Iris pigment epithelial cell (primary cell): Measurements from ENCODE around the genes DNAAF1 and ZDHHC7.

GRCh38 chr16:83912422-83912654, 13.4 kb downstream of the MLYCD start:
- RRBS, result no CpG with 5 or more reads among the region's 4 CpGs

- RRBS, result no CpG with 5 or more reads among the region's 19 CpGs
Observed at GRCh38 chr16:83939094-83939819, 13.8 kb upstream of the OSGIN1 start.

DNA sequence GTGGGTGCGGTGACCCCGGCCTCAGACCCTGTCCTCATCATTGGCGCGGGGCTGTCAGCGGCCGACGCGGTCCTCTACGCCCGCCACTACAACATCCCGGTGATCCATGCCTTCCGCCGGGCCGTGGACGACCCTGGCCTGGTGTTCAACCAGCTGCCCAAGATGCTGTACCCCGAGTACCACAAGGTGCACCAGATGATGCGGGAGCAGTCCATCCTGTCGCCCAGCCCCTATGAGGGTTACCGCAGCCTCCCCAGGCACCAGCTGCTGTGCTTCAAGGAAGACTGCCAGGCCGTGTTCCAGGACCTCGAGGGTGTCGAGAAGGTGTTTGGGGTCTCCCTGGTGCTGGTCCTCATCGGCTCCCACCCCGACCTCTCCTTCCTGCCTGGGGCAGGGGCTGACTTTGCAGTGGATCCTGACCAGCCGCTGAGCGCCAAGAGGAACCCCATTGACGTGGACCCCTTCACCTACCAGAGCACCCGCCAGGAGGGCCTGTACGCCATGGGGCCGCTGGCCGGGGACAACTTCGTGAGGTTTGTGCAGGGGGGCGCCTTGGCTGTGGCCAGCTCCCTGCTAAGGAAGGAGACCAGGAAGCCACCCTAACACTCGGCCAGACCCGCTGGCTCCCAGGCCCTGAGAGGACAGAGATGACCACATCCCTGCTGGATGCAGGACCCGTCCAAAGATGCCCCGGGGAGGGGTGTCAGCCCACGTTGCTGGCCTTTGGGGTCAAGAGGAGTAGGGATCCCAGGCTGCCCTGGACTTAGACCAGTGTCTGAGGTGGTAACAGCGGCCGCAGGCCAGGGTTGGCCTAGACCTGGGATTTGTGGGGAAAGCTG, 2.4 kb upstream of the NECAB2 start:
- RRBS, result 100% methylated on average over 1 of the region's 40 CpGs

- RRBS, result no CpG with 5 or more reads among the region's 7 CpGs
Observed at GRCh38 chr16:84011015-84011255, 31.7 kb downstream of the SLC38A8 start.

DNA sequence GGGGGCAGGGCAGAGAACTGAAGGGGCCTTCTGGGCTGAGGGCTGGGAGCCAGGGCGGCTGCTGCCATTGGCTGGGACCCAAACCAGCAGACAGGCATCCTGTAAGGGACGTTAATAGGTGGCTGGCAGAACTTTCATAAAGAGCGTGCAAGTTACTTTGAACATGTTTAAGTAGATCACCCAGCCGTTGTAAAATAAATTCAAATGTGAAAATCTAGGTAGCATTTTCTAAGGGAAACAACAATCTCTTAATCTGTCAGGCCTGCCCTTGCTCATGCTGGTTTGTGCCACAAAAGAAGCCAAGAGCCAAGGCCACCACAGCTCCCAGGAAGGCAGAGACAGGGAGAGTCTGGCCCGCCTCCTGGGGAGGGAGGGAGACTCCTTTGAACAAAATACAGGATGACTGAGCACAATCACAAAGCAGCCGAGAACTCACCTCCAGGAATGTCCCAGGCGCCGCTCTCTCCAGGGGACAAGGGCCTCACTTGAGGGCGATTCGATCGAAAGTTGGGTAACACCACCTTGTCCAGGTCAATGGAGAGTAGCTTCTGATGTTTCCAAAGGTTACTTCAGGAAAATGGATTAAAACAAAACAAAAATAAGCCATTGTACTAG, 13.1 kb upstream of the SLC38A8 start:
- RRBS, result no CpG with 5 or more reads among the region's 11 CpGs

DNA sequence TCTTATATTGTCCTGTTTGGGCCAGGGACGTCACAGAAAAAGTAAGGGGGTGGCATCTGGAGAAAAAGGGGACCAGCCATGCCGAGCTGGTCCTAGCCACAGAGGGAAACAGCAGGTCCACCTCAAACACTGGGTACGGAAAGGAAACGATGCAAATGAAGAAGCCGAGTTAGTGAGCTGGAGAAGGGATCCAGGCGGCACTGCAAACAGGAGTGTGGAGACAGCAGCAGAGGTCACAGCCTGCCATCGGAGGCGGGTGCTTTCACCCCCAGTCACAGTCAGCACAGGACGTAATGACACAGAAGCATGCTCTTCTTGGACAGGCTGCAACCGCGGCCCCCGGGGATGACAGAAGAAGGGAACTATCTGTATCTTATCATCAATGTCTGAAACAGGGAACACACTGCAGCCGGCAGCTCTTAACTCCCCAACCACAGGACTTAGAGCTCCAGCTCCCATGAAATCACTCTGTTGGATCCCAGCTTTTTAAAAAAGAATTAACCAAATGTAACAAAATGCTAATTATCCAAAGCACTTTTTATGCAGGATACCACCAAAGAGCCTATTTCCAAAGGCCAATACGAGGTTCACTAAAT, 16.1 kb upstream of the SLC38A8 start:
- RRBS, result 80% methylated on average over 1 of the region's 14 CpGs

DNA sequence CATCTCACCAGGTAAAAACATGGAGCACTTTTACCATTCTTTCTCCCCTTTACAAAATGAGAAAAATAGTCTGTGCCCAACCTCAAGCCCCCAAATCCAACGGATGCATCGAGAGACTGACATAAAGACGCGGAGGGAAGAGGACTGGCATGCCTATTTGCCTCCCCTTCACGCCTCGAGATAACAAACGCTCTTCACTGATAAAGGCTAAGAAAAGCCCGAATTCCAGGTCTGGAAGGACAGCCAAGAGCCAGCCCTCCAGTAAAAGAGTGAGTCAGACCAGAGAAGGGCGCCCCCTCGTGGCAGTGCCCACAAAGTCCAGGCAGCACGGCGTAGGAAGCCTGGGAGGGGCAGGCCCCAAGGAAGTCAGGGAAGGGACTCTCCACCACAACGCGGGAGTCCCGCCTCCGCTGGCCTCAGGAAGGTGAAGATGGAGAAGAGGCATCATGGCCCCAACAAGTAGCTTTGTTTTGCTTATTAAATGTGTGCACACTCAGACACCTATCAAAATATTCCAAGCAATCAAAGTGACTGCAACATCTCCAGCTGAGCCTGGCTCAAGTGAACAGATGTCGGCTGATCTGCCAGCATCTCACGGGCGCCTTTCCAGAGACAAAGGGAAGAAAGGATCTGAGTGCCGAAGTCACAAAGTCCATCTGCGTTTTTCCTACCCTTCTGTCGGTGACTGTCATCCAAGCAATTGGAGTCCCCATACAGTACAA, 20.2 kb upstream of the SLC38A8 start:
- RRBS, result no CpG with 5 or more reads among the region's 22 CpGs

DNA sequence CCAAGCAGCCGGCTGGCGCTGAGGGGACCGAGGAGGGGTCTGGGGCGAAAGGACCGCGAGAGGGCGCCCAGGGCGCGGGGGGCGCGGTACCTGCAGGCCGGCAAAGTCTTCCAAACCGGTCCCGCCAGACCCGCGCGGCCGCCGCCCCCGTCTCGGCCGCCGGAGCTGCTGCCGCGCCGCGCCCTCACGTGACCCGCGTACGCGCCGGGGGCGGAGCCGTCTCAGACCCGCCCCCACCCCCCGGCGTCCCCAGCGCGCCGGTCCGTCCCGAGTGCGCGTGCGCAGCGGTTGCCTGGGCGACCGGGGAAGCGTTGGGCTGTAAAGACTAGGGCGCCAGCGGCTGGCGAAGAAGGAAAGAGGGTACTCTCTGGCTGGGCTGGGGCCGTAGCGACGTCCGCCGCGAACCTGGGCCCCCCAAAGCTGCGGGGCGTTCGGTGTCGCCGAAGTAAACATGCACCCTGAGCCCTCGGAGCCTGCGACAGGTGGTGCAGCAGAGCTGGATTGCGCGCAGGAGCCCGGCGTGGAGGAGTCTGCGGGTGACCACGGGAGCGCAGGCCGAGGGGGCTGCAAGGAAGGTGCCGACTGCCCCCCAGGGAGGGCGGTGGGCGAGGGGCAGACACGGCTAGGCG, at the start of gene DNAAF1:
Gene DNAAF1, plus strand, starts transcription at position 319 of the 629 bp plus-strand sequence.
- RRBS, result 2% methylated on average over 43 of the region's 79 CpGs

- RRBS, result no CpG with 5 or more reads among the region's 8 CpGs
Observed at GRCh38 chr16:84177583-84177914, 9.3 kb downstream of the TAF1C start.

- RRBS, result no CpG with 5 or more reads among the region's 16 CpGs
Observed at GRCh38 chr16:84478982-84479785, 25.3 kb downstream of the MEAK7 start.

DNA sequence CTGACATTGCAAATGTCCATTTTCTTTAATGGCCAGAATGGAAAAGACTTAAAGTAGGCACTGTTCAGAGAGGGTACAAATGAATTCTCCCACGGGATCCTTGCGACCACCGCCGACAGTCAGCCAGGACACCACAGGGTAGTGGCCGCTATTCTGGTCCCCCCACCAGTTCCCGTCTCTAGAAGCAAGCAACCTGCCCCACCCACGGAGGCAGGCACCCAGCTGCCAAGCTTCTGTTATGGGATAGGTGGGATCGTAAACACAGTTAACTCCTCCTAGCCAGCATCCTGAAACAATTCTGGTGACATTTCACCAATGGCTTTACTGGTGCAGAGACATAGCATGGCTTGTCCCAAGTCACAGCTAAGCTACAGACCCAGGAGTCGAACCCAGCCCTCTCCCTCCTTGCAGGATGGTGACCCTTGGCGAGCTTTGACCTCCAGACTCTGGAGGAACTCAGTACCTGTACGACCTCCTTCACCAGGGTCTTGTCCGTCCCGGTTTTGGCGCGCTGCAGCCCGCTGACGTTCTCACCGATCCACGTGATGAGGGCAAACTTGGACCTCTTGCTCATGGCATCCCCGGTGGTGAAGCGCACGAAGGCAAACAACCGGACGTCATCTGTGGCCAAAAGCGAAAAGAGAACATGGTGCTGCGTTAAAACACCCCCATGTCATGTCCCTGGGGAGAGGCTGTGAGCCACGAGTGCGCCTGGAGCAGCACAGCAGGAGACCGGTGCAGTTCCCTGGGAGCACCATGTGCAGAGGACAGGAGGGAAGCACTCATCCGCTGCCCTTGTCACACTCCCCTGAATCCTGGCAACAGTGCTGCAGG, 28.0 kb downstream of the COTL1 start:
- RRBS, result 94% methylated on average over 6 of the region's 30 CpGs

DNA sequence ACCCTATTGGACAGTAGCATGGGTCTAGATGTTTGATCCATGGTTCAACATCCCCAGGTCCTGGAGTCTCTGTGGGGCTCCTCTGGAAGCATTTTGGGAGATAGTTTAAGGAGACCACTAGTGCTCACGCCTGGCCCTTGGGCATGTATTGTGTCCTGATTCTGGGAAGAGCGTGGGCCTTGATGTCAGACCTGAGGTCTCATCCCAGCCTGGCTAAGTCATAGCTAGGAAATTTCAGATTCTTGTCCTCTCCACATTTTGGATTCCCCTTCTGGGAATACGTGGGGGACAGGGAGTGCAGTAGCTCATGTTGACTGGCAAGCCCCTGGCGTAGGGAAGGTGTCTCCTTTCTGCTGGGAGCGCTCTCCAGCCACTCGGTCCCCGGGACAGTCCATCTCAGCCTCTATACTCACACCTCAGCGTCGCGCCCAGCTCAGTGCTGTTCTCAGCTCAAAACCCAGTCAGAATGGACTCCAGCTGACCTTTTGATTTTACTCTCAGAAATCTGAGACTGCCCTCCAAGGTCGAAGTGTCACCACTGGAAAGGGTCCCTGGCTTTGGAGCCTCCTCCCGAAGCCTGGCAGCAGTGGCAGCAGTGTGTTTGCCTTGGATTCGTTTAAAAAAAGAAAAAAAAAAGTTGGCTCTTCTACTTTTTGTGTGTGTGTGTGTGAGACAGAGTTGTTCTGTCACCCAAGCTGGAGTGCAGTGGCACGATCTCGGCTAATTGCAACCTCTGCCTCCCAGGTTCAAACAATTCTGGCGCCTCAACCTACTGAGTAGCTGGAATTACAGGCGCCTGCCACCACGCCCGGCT, 10.2 kb downstream of the KLHL36 start:
- RRBS, result no CpG with 5 or more reads among the region's 19 CpGs

DNA sequence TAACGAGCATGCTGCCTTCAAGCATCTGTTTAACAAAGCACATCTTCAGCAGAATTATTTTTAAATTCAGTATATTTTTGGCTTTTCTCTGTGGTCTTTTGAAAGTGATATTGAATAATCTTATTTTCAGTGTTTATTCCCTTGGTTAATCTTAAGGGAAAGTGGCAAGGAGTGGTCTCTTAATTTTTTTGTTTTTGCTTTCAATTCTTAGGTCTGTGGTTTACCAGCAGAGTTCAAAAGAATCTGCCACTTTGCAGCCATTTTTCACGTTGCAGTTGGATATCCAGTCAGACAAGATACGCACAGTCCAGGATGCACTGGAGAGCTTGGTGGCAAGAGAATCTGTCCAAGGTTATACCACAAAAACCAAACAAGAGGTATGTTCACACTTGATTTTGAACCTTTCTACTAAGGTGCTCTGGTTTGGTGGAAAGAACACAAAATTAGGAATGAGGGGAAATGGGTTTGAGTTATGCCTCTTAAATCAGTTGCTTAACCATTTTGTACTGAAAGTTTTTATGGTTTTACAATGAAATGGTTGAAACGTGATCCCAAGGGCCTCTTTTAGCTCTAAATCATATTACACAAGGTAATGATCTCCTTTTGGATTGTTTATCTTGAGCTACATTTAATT, 51.7 kb upstream of the CRISPLD2 start:
- RRBS, result no CpG with 5 or more reads among the region's 4 CpGs

DNA sequence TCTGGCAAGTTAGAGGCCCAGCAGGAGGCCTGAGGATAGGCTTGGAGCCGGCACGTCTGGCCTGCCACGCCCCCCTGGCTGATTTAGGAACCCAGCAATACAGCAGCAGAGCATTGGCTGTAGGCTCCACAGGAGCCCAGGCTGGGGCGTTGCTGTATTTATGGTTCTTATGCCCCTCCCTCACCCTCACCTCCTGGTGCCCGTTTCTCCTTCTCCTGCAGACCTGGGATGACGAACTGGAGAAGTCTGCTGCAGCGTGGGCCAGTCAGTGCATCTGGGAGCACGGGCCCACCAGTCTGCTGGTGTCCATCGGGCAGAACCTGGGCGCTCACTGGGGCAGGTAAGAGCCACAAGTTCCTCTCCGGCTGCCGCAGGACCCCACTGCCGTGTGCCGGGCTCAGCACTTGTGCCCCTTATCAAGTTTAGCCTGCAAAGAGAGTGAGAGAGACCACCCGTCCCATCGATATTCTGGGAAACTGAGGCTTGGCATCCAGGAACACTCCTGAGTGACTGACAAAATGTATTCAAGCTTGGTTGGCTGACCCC, 25.9 kb downstream of the CRISPLD2 start:
- RRBS, result 100% methylated on average over 1 of the region's 16 CpGs

DNA sequence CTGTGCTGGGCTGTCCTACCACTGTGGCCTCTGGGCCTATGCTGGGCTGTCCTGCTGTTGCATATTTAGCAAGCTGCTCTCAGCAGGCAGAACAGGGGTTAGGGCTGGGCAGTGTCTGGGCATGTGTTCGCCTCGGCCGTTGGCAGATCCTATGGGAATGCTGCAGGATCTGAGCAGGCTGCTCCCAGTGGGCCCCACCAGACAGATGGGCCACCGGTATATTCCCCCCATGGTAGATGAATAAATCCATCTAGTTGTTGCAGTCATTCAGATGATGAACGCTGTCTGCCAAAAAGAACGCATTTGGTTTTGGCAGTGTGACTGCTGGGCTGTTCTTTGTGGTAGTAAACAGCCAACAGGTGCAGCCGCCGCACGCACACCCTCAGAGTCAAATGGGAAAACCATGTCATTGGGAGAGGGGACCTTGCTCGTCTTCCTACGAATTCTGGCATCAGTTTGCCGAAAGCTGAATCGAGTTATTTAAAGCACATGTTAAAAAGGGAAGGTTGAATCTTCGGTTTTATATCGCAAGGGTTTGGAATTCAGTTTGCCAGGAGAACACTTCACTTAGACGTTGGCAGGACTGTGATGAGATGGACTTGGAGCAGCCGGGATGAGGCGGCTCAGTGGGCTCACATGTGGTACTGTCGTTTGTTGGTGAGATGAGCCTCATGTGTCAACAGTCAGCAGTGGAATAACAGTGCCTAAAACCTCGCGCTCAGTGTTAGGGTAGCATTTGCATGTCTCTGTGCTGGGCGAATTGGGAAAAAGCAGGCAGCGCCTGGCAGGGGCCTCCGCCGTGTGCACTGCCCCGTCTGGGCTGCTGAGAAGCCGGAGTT, 49.4 kb downstream of the CRISPLD2 start:
- RRBS, result no CpG with 5 or more reads among the region's 27 CpGs

DNA sequence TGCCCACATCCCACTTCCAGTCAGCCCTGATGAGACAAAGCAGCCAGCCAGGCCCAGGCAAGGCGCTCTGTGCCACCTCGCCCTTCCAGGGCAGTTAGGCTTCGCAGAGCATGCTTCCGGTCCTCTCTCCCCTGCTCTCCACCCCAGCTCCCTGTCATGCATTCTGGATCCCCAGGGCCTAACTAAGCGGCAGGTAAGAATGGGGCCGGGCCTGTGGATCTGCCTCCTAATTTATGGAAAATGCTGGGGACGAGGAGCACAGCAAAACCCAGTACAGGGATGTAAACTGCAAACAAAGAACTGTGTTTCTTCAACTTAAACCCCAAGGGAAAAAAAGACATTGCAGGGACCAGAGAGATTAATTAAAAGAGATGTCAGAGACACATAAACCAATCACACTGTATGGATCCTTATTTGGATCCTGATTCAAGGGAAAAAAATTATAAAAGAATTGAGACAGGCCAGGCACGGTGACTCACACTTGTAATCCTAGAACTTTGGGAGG, 26.1 kb downstream of the ZDHHC7 start:
- RRBS, result 64% methylated on average over 2 of the region's 8 CpGs

- RRBS, result no CpG with 5 or more reads among the region's 10 CpGs
Observed at GRCh38 chr16:84995592-84996139, 15.7 kb downstream of the ZDHHC7 start.

- RRBS, result 2% methylated on average over 28 of the region's 34 CpGs
Observed at GRCh38 chr16:85011370-85011684, at the start of gene ZDHHC7. ZDHHC7 (minus strand) TSS chr16:85011535.

- RRBS, result 100% methylated on average over 2 of the region's 30 CpGs
Observed at GRCh38 chr16:85092543-85093306, 19.5 kb downstream of the CIBAR2 start.

- RRBS, result no CpG with 5 or more reads among the region's 20 CpGs
Observed at GRCh38 chr16:85311037-85311635, 198.9 kb upstream of the CIBAR2 start.